ENCODE data around the genes C17orf49, ASGR2, CHRNB1 and EIF4A1.

GRCh38 chr17:7014160-7015227 is at the start of gene C17orf49:
Gene C17orf49 (plus strand): TSS chr17:7014782.
- PRO-cap, result bidirectional peak, plus-strand start at chr17:7014782, minus-strand start at chr17:7014608; bidirectional peak, plus-strand start at chr17:7015100, minus-strand start at chr17:7014951

DNA sequence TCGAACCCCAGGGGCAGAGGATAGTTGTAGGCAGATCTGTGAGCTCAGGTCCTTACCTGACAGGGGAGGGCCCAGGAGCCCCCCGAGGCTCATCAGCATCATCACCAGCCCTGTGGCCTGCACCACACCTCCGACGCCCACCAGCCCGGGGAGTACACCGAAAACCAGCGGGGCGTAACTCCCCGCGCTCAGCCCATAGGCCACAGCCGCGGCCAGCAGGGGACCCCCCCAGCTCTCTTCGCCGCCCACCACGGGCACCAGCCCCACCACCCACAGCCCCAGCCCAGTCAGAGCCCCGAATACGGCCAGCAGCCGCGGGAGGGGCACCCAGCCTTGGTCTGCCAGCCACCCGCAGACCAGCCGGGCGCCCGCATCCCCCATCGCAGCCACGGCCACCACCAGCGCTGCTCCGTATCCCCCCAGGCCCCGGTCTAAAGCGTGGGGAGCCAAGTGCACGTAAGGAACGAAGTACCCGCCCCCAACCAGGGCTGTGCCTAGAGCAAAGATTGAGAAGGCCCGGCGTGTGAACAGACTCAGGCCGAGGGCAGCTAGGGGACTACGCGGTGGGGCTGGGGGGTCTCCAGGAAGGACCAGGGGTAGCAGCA is 1.9 kb downstream of the SLC16A11 start:
- PRO-cap, result unidirectional peak, plus-strand start at position 530 of the sequence

- PRO-cap, result bidirectional peak, plus-strand start at chr17:7115169, minus-strand start at chr17:7115032
Observed at GRCh38 chr17:7114493-7115524, at the start of gene ASGR2. Gene ASGR2 (minus strand): TSS chr17:7114822.

- PRO-cap, result unidirectional peak, plus-strand start at chr17:7120893
Observed at GRCh38 chr17:7120585-7121069, 6.0 kb upstream of the ASGR2 start.

DNA sequence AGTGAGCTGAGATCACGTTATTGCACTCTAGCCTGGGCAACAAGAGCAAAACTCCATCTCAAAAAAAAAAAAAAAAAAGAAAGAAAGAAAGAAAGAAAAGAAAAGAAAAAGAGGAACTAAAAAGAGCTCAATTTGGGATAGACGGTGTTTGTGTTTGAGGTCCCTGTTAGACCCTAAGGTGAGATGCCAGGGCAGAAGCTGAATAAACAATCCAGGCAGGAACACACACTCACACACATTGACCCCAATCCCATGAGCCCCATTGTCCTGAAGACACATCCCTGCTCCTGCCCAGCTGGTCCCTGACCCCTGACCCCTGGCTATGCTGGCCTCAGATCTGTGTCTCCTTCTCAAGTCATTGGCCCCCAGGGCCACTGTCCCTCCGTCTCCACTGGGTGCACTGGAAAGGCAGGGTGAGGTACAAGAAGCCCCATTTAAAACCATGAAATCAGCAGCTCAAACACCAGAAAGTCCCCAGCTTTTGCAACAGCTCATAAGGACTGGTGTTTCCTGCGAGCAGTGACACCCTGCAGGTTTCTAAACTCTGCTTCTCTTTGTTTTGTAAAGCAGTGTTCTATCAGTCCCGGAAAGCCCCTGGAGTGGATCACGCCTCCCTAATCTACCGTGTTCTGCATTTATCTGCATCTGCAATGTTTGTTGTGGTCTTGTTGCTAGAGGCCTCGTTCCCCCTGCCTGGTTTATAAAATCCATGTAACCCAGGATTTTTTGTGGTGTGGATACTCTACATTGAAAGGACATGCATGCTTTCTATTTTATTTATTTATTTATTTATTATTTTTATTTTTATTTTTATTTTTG is 18.0 kb upstream of the ASGR2 start:
- PRO-cap, result bidirectional peak, plus-strand start at position 650 of the sequence, minus-strand start at position 473 of the sequence

- PRO-cap, result no peak
Observed at GRCh38 chr17:7207174-7207936, 10.1 kb downstream of the DLG4 start.

DNA sequence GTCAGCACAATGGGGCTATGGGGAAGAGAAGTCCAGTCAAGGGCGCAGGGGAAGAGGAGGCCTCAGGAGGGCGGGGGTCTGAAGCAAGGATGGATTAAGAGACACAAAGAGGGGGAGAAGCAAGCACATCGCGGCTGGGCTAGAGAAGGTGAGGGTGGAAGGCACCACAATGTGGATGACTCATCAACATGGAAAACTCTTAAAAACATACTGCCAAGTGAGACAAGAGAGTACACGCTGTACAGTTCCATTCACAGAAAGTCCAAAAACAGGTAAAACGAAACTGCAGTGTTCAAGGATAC is 6.3 kb downstream of the DVL2 start:
- PRO-cap, result no peak

GRCh38 chr17:7248698-7249205 is 2.8 kb downstream of the CTDNEP1 start:
- PRO-cap, result no peak

GRCh38 chr17:7260061-7260489 is 2.2 kb downstream of the CLDN7 start:
- PRO-cap, result no peak

GRCh38 chr17:7280697-7281567 is 586 bp upstream of the SLC2A4 start:
- PRO-cap, result unidirectional peak, minus-strand start at chr17:7281102; bidirectional peak, plus-strand start at chr17:7281744, minus-strand start at chr17:7281384

DNA sequence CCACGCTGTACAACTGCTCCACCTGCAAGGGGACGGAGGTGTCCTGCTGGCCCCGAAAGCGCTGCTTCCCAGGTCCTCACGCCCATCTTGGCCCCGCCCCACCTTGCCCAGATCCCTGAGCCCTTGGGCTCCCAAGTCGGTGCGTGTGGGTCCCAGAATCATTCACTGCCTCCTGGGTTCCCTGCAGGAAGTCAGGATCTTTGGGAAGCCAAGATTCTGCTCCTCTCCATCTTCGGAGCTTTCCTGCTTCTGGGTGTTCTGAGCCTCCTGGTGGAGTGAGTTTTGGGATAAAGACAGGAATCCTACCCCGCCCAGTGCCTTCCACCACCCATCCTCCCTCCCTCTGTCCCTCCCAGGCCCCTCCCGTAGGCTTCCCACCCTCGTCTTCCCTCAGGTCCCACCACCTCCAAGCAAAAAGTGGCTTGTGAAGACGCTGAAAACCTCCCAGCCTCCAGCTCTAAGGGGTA is 1.3 kb downstream of the TMEM95 start:
- PRO-cap, result bidirectional peak, plus-strand start at position 413 of the sequence, minus-strand start at position 260 of the sequence

- PRO-cap, result bidirectional peak, plus-strand start at chr17:7404366, minus-strand start at chr17:7404095; bidirectional peak, plus-strand start at chr17:7404653, minus-strand start at chr17:7404455; bidirectional peak, plus-strand start at chr17:7404915, minus-strand start at chr17:7404754; bidirectional peak, plus-strand start at chr17:7405148, minus-strand start at chr17:7405063
Observed at GRCh38 chr17:7404292-7405320, 709 bp upstream of the TMEM256 start.

DNA sequence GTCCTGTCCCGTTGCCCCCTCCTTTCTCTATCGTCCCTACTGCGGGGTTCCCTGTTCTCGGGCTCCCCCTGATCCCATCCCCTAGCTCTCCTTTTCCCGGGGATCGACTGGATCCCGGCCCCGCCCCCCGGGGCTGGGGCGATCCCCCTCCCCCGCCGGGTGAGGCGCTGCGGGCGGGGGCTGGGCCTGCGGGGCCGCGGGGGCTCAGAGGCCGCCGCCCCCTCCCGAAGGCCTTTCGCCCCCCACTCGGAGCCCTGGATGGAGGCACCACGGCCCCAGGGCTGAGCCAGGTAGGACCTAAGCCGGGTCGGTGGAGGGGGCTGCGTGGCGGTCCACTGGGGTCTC is 1.4 kb upstream of the TMEM256 start:
- PRO-cap, result no peak

GRCh38 chr17:7426139-7426567 is 737 bp downstream of the SPEM2 start:
- PRO-cap, result no peak

DNA sequence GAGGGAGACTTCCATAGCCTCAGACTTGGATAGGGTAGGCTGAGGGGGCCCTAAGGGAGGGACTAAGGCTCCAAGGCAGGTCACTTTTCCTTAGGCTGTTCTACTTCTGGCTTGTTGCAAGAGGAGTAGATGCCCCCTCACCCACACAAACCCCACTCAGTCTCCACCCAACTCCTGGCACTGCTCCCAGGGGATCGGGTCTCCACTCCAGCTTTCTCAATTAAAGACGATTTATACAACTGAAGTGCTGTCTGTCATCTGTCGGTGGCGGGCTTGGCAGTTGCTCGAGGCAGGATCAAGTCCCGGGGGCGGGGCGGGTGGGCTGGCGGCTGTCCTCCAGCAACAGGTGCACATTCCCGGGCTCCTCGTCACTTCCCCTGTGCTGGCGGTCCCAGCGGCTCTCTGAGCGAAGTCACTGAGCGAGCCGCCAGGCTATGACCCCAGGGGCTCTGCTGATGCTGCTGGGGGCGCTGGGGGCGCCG is at the start of gene CHRNB1:
TSS of gene CHRNB1 (plus strand) at position 368 of the 482 bp plus-strand sequence.
- PRO-cap, result no peak

DNA sequence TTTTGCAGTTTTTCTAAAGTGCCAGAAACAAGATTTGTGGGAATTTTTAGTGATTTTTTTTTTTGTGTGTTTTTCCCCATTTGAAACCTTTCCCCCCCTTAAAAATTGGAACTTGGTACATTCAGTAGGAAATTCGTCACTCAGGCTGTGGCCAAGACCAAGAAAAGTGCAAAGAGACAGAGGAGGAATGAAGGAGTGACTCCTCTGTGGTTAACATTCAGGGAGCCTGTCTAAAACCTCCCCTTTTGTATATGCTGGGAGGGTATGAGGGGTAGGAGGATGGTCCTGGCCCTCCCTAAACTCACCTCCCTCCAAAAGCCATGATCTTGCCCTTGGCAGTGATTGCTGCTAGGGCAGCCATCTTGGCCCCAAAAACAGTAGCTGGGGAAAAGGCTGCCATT is 15.2 kb downstream of the CHRNB1 start:
- PRO-cap, result no peak

DNA sequence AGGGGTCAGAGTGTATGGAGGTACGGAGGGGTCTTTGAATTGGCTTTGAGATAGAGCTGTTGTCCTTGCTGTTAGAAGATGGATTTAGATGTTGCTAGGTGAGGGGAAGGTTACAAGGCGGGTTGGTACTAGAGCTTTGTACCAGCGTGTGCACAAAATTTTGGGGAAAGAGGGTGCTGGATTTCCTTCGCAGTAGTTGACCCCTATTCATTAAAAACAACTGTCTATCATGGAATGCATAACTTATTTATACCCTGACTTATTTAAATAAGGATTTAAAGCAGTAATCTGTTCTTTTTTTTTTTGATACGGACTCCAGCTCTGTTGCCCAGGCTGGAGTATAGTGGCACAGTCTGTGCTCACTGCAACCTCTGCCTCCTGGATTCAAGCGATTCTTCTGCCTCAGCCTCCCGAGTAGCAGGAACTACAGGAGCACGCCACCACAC is 9.7 kb downstream of the SLC35G6 start:
- PRO-cap, result no peak

- PRO-cap, result no peak
Observed at GRCh38 chr17:7495684-7496394, 14.6 kb downstream of the SLC35G6 start.

DNA sequence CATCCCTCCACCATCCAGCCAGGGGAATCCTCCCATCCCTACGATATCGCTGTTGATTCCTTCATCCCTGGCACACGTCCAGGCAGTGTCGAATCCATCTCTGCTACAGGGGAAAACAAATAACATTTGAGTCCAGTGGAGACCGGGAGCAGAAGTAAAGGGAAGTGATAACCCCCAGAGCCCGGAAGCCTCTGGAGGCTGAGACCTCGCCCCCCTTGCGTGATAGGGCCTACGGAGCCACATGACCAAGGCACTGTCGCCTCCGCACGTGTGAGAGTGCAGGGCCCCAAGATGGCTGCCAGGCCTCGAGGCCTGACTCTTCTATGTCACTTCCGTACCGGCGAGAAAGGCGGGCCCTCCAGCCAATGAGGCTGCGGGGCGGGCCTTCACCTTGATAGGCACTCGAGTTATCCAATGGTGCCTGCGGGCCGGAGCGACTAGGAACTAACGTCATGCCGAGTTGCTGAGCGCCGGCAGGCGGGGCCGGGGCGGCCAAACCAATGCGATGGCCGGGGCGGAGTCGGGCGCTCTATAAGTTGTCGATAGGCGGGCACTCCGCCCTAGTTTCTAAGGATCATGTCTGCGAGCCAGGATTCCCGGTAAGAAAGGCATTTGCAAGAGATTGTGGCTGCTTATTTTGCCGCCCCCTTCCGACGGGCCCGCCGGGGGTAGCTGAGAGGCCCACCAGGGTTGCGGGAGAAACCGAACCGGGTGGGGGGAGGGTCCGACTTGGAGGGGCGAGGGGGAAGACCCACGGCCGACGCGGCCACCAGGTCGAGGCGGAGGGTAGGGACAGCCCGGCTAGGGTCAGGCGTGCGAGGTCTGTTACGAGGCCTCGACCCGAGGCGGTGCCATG is at the start of gene EIF4A1:
TSS of gene EIF4A1 (plus strand) at position 560 of the 856 bp plus-strand sequence.
- PRO-cap, result bidirectional peak, plus-strand start at position 561 of the sequence, minus-strand start at position 193 of the sequence; unidirectional peak, plus-strand start at position 729 of the sequence

- PRO-cap, result no peak
Observed at GRCh38 chr17:7575271-7576098, 2.9 kb downstream of the EIF4A1 start.